Colonic mucosa (tissue), 1 donor: Measurements from ENCODE around the genes SLC6A12 and SLC6A13.

GRCh38 chr12:17044-17794 is 49.3 kb upstream of the IQSEC3 start:
- PRO-cap = no peak

DNA sequence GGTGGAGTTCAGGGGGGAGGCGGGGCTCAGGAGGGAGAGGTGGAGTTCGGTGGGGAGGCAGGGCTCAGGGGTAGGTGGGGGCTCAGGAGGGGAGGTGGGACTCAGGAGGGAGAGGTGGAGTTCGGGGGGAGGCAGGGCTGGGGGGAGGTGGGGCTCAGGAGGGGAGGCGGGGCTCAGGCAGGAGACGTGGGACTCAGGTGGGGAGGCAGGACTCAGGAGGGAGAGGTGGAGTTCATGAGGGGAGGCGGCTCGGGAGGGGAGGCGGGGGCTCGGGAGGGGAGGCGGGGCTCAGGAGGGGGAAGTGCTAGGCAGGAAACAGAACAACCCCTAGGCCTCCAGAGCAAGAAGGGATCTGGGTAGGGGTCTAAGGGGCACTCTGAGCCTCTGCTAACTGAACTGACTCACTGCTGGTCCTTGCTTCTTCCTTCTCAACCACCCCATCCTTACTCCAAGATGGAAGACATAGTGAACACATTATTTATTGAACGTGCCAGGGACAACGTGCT is 37.1 kb downstream of the IQSEC3 start:
- PRO-cap = no peak

- PRO-cap = no peak
These were observed 37.4 kb downstream of the SLC6A12 start for GRCh38 chr12:176256-177238.

- PRO-cap = no peak
These were observed 3.0 kb downstream of the SLC6A12 start for GRCh38 chr12:210850-211490.

GRCh38 chr12:213937-214494 is at the start of gene SLC6A12:
TSS of gene SLC6A12 (minus strand) at chr12:214157.
- PRO-cap = no peak

- PRO-cap = no peak
These were observed at the start of gene SLC6A13 for GRCh38 chr12:262570-263191. TSS of gene SLC6A13 (minus strand) at chr12:262836.

DNA sequence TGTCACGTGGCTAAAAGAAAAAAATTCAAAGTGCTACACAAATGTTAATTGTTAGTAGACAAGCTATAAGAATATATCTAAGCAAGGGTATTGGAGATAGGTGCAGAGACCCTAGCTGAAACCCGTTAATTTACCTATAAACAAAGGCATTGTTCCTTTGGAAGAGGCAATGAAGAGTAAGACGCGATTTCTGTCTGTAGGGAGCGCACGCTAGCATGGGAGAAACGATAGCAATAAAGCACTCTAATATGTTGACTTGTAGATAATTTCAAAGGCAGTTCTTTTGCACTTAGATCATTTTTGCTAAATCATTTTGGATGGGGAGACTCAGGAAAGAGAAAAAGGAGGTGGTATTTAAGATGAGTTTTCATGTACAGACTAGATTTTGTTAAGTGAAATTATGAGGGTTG is 634 bp downstream of the CCDC77 start:
- PRO-cap = no peak

DNA sequence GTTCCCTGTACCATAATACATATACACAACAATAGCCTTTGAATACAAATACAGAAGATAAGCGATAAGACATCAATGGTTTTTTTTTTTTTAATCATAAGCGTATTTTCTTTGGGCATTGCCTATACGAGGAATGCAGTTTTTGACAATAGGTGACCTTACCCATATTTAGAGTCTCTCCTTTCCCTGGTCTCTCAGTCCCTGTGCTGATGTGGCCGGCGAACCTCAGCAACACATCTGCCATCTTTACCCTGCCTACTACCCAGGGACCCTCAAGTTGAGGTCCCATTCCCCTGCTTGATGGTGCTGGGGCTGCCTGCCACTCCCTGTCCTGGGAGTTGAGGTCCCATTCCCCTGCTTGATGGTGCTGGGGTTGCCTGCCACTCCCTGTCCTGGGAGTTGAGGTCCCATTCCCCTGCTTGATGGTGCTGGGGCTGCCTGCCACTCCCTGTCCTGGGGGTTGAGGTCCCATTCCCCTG is 5.7 kb downstream of the B4GALNT3 start:
- PRO-cap = no peak

DNA sequence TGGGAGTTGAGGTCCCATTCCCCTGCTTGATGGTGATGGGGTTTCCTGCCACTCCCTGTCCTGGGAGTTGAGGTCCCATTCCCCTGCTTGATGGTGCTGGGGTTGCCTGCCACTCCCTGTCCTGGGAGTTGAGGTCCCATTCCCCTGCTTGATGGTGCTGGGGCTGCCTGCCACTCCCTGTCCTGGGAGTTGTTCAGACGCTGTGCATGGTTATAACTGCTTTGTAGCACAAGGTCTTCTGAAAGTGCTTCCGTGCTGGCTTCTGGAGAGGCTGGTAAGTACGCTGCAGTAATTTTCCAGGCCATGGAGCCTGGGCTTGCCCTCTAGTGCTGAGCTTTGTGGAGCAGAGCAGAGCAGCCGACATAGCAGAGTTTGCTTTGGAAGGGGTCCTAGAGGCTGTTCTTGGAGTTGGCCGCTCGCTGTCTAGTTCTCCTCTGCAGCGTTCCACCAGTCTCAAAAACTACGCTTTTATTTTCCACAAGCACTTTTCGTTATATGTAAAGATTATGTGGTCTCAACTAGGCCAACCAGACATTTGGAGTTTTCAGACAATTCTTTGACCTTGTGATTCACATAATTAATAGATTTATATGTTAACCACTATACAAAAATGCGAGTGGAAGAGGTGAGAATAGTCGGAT is 6.3 kb downstream of the B4GALNT3 start:
- PRO-cap = no peak

DNA sequence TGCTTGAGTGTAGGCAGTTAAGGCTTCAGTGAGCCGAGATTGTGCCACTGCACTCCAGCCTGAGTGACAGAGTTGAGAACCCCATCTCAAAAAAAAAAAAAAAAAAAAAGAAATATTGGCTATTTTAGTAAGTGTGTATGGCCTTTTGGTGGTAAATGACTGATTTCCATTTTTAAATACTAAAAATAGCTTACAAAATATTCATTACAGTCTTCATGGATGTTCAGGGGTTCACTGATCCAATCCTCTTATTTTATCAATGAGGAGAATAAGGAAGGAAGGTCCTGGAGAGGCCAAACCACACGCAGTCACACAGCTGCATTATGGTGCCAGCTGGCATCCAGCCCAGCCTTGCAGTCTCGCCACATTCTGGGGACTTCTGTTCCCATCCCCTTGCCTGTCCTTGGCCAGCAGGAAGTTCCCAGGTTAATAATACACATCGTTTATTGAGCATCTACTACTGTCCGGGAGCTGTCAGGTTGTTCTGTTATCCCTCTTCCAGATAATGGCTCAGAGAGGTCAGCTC is 78.8 kb downstream of the B4GALNT3 start:
- PRO-cap = bidirectional peak, plus-strand start at position 457 of the sequence, minus-strand start at position 258 of the sequence

GRCh38 chr12:552947-554164 is 93.6 kb downstream of the B4GALNT3 start:
- PRO-cap = no peak

DNA sequence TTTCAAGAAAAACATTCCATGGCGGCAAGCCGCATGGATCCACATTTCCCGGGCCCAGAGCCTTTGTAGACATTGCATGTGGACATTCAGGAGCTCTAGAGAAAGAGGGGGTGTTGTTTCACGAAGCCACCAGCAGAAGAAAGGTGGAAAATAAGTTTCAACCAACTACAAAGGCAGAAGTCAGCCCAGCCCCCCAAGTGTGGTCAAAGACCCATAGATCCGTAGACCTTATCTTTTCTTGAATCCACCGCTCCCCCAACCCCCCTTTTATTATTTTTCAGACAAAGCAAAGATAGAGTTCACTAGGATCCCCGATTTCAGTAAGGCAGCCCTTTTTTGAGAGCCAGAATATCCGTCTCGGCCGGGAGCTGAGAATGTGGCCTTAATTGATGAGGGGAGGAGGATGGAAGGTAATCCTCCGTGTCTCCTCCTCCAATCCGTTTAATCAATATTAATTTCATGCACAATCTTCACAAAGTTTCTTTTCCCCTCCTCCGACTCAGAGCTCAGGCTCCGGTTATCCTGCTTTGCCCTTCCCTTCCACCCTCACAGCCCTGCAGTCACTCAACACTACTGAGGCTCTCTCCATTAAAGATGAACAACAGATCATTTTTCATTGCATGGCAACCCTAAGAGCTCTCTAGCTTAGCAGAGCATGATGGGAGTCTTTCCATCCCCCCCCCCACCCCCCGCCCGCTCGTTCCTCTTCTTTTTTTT is 721 bp upstream of the WNK1 start:
- PRO-cap = unidirectional peak, minus-strand start at position 572 of the sequence

DNA sequence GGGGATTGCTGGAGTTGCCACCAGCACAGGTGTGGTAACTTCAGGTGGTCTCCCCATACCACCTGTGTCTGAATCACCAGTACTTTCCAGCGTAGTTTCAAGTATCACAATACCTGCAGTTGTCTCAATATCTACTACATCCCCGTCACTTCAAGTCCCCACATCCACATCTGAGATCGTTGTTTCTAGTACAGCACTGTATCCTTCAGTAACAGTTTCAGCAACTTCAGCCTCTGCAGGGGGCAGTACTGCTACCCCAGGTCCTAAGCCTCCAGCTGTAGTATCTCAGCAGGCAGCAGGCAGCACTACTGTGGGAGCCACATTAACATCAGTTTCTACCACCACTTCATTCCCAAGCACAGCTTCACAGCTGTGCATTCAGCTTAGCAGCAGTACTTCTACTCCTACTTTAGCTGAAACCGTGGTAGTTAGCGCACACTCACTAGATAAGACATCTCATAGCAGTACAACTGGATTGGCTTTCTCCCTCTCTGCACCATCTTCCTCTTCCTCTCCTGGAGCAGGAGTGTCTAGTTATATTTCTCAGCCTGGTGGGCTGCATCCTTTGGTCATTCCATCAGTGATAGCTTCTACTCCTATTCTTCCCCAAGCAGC is 64.4 kb downstream of the RAD52 start:
- PRO-cap = no peak

DNA sequence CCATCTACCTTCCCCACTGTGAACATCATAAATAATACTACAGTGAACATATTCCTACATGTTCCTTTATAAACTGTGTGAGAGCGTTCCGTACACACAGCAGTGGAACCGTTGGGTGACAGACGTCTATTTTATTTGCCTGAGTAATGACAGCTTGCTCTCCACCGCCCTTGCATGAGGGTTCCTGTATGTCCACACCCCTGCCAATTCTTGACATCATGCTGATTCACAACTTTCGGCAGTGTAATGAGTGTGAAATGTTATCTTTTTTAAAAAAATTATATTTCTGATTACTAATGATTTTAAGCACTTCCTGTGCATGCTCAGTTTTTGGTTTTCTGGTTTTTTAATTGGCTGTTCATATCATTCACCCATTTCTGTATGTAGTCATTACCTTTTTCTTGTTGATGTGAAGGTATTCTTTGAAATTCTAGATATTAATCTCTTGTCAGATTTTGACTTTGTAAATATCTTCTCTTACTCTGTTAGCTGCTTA is 4.3 kb upstream of the RAD52 start:
- PRO-cap = unidirectional peak, minus-strand start at position 104 of the sequence

DNA sequence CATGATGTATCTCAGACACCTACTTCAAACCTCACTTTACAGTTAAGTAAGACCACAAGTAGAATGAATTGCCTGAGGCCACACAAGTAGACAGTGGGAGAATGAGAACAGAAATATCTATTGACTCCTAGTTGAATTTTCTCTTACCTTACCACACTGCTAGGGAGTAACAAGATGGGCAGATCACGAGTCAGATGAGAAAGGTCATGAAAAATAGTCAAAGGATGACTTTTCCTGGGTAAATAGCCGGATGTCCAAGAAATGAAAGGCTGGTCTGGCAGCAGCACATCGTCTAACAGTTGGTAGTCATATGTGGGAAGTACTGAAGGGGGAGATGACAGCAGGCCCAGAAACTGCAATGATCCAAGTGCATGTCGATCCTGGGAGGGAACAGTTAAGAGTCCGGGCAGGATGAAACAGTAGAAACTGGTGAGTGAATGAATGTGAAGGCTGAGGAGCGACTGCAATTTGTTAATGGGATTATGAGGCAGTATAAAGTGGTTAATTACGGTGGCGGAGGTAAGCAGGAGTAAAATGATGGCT is 1.3 kb upstream of the ERC1 start:
- PRO-cap = unidirectional peak, plus-strand start at position 436 of the sequence

DNA sequence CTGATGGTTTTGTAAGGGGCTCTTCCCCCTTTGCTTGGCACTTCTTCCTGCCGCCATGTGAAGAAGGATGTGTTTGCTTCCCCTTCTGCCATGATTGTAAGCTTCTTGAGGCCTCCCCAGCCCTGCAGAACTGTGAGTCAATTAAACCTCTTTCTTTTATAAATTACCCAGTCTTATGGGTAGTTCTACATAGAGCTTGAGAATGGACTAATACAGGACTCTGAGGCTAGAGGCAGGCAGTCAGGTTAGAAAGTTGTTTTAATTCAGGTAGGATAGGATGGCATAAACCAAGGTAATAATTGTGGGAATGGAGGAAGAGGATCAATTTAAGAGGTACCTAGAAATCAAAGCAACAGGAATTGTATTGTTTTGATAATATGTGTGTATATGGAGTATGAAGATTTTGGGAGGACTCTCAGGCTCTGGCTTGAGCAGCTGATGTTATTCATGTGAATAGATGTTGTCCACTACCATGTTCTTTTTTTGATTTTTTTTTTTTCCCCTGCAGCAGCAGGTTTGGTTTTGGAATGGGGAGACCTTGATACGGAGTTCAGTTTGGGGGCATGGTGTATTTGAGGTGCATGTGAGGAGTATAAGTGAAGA is 32.0 kb downstream of the ERC1 start:
- PRO-cap = no peak

DNA sequence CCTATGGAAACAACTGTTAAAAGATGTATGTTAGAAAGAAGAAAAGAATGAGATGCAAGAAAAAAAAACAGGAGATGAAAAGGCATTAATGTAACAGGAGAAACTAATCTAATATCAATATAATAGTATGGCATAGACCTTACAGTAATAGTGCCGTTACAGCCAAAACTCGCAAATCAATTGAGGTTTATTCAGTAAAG is 138.7 kb downstream of the ERC1 start:
- PRO-cap = no peak

GRCh38 chr12:1139324-1139844 is 148.4 kb downstream of the ERC1 start:
- PRO-cap = no peak

DNA sequence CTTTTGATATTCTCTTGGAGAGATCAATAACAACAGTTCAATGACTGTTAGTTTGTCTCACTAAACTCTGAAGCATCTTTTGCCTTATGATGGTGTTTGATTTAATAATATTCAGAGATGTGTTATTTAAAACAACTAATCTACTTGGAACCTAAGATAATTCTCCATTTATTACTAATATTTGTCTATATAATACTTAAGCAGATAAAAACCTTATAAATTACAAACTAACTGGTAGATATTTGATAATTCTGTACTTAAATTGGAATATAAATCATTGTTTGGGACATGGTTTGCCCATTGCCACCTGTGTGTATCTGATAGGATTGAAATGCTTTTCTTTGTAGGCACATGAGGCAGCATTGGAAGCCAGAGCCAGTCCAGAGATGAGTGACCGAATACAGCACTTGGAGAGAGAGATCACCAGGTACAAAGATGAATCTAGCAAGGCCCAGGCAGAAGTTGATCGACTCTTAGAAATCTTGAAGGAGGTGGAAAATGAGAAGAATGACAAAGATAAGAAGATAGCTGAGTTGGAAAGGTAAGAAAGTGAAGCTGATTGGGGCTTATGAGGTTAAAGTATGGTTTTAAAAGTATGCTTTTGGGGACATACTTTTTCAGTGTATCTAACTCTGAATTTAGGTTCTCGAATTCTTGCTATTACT is 198.6 kb downstream of the ERC1 start:
- PRO-cap = no peak

- PRO-cap = unidirectional peak, plus-strand start at chr12:1348209
These were observed 246.4 kb downstream of the FBXL14 start for GRCh38 chr12:1347999-1348269.